Temporal lobe (tissue), 2 donors: ENCODE measurements around a stretch of chr5.

- RAMPAGE, long total RNA, result no peak
Measured at GRCh38 chr5:172757959-172759192, 12.6 kb downstream of the DUSP1 start.

GRCh38 chr5:172792647-172793255, 21.8 kb upstream of the DUSP1 start:
- RAMPAGE, long total RNA, result no peak

DNA sequence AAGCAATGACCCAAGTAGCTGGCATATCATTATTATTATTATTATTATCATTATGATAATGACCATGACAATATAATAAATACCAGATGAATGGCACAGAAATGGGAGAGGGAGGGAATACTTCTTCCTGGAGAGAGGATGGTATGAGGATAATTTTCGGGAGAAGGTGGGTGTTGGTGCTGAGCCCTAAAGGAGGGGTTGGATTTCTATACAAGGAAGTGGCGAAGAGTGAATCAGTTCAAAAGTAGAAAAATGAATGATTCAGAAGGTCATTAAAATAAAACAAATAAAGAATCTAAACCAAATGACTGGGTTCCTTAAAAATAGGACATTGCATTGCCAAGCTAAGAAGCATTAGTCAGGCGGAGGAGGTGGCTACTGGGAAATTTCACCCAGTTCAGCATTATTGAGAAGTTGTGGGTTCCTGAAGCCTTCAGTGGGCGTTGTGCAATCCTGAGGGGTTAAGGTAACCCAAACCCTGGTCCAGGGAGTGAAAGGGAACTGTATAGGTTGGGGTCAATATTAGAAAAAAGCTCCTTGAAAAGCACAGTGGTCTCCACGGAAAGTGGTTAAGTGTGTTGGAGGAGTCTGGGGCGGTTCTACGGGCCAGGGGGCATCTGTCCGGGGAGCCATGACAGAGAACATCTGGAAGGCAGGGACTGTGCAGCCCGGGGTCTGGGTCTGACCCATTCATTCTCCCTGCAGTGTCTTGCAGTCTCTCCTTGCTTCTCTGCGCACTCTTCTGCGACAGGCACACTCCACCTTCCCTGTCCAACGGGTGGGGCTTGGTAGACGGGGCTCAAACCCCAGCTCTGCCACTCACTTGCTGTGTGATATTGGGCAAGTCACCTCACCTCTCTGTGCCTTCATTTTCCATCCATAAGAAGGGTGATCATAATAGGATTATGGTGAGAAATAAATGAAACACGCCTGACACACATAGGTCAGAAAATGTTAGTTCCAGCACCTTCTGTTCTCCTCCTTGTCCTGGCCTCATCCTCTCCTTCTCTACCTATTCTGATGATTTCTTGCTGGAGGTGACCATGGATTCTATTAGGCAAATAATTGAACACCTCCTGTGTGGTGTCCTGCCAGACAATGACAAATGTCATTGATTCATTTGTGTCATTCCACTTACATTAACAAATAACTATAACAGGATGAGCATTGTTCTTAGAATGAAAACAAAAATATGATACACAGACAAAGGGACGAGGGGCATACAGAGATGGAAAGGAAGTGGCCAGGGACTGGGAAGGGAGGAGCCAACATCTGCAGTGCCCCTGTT, 27.7 kb upstream of the DUSP1 start:
- RAMPAGE, long total RNA, result no peak

- RAMPAGE, long total RNA, result no peak
Measured at GRCh38 chr5:172844945-172845748, 11.1 kb downstream of the ERGIC1 start.

GRCh38 chr5:172849212-172850295, 15.5 kb downstream of the ERGIC1 start:
- RAMPAGE, long total RNA, result no peak

- RAMPAGE, long total RNA, result no peak
Measured at GRCh38 chr5:172869224-172869786, 35.3 kb downstream of the ERGIC1 start.

DNA sequence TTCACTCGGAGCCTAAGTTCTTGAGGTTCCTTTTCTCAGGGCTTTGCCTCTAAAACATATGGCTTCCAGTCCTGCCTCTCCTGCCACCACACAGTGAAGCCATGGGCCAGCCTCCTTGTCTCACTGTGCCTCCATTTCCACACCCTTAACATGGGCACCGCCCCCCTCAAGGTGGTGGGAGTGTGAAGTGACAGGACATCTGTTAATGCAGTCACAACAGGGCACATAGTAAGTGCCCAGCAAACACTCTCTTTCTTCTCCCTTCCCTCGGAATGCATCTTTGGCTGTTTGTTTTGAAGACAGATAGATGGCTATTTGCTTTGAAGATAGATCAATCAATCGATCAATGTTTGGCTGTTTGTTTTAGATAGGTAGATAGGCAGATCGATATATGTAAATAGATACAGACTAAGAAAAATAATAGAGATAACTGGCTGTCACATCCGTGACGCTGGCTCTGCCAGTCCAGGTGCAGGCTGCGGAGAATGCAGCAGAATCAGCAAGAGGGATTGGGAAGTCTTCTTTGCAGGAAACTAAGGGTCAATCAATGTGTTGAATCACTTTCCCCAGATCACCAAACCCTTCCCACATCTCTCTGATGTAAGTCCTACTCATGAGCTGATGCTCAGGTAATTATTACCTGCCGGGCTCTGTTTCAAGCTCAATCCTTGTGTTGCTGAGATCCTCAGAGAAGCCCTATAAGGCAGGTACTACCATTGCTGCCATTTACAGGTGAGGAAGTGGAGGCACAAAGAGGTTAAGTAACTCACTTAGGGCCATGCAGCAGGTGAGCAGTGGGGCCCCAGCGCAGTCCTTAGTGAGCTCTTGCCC, 60.8 kb downstream of the ERGIC1 start:
- RAMPAGE, long total RNA, result no peak

GRCh38 chr5:173014761-173015096, 31.2 kb downstream of the ATP6V0E1 start:
- RAMPAGE, long total RNA, result no peak

- RAMPAGE, long total RNA, result start-site peak on the plus strand at chr5:173057284-173057673, 18 and 7 reads in 2 replicates
Measured at GRCh38 chr5:173057241-173057939, 1.2 kb downstream of the CREBRF start.

DNA sequence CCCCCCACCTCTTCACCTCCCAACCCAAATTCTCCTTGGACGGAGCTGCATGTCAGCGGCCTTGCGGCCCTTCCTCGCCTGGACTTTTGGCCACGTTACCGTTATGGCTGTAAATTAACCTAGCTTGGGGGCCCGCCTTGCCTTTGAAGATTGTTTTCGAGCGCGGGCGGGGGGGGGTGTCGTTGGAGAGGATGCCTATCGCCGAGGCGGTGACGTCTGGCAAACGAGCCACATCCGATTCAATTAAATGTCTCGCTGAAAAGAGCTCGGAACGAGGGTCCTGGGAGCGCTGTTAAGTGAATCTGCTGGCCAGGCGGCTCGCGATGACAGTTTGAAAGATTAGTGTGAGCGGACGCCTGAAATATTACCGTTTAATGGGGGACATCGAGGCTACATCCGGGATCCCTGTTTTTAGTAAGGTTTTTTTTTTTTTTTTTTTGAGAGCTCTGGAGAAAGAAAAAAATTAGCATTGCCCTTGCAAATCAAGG, 2.2 kb upstream of the NKX2-5 start:
- RAMPAGE, long total RNA, result no peak

GRCh38 chr5:173333936-173334565, 5.8 kb upstream of the STC2 start:
- RAMPAGE, long total RNA, result no peak

GRCh38 chr5:173412248-173412867, 84.1 kb upstream of the STC2 start:
- RAMPAGE, long total RNA, result no peak

DNA sequence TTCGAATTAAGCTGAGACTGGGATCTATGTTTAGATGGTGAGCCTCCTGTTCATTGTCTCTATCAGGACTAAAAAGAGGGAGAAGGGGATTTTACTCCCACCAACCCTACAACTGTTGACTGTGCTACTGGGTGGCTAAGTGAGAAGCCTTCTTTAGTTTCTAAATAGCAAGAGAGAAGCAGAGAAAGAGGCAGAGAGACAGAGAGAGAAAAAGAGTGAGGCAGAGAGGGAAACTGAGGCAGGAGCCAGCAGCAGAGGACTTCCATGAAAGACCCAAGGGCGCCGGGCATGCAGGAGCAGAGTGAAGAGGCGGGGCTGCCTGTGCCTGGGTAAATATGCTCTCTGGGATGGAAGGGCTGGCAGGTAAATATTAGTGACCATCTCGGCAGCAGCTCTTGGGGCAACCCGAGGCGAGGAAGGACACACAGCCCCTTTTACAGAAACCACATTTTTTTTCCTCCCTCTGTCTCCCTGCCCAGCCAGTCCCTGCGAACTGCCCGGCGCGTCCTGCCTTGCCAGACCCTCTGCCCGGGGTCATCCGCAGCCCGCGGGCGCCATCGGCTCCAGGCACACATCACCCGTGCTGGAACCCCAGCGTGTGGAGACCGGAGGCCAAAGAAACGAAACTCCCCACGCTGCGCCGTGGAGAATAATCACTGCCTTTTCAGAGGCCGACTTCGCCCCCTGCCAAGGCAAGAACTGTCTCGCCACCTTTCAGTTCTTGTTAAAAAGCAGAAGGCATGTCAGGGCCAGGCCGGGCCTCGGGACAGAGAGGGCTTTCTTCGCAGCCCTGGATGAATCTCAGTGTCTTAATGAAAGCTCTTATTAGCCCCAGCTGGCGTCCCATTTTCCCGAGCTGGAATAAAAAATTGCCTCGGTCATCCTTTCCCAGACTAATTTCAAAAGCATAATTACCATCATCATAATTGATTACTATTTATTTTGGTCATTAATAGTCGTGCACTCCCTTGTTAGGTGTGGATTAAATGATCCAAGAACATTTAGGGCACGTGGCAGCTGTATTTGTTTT, 61.3 kb downstream of the BOD1 start:
- RAMPAGE, long total RNA, result no peak

GRCh38 chr5:173615696-173616559, 522 bp downstream of the BOD1 start:
- RAMPAGE, long total RNA, result no peak

- RAMPAGE, long total RNA, result no peak
Measured at GRCh38 chr5:173623377-173623862, 7.0 kb upstream of the BOD1 start.

DNA sequence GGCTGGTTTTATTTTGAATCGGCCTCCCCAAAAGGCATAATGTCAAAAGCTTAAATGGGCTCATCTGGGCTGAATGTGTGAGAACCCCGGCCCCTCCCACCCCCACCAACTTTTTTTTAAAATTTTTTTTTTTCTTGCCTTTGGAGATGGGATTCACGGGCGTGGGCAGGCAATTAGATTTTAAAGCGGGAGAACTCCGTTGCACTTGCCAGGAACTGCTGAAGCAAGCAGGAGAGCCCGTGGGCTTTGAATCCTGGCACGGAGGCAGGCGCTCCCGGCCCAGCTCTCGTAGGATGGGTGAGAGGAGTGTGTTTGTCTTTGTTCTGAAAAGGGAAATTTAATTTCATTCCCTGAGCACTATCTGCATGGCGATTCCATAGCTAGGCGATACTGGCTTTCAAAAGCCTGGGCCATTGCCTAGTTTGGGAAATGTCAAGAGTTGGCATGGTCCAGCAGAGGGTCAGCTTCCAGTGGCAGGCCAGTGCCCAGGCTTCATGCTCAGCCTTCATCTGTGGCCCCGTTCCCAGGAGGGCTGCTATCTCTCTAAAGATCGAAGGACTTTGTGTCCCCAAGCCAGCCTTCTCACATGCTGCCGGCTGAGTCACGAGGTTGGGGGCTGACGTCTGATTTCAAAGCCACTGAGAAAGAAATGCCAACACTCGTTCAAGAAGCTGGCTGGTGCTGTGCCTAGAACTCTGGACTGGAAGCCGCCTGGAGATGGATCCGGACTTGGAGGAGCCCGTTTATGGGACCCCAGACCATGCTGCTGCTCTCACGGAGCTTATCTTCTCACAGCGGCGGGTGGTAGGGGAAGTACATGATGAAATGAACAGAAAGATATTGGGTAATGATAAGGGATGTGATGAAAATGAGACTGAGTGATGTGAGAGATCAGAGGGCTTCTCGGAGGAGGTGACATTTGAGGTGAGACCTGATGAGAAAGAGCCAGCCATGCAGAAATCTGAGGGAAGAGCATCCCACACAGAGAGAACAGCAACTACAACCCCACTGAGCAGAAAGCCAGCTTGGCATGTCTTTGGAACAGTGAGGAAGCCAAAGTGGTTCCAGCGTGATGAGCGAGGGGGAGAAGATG, 54.6 kb upstream of the BOD1 start:
- RAMPAGE, long total RNA, result no peak

DNA sequence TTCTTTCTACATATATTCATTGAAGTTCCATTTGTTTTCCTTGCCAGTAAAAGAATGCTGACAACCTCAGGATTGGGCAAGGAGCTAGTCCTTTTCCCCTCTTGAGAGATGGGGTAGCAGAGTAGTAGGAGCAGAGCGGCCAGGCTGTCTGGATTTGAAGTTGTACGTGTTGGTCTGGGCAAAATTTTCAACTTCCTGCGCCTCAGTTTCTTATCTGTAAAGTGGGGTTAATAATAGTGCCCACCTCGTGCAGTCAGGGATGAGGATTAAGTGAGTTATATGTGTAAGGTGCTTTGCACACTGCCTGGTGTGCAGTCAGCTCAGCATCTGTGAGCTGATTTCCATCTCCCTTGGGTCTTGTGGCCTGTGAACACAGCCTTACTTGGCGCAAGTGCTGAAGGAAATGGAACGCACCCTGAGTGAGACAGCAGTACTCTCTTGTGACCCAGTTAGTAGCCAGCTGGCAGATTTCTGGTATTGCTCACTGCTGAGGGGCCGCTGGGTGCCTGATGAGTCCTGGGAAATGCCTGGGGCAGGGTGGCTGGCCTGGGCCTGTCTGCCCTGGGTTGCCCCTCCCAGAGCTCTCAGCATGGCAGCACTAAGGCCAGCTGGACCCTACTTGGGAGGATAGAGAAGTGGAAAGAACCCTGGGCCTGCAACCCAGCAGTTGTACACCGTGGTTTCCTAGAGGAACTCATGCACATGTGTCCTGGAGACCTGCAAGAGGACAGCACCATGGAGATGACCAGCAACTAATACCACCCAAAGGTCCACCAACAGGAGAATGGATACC, 90.9 kb upstream of the BOD1 start:
- RAMPAGE, long total RNA, result no peak

DNA sequence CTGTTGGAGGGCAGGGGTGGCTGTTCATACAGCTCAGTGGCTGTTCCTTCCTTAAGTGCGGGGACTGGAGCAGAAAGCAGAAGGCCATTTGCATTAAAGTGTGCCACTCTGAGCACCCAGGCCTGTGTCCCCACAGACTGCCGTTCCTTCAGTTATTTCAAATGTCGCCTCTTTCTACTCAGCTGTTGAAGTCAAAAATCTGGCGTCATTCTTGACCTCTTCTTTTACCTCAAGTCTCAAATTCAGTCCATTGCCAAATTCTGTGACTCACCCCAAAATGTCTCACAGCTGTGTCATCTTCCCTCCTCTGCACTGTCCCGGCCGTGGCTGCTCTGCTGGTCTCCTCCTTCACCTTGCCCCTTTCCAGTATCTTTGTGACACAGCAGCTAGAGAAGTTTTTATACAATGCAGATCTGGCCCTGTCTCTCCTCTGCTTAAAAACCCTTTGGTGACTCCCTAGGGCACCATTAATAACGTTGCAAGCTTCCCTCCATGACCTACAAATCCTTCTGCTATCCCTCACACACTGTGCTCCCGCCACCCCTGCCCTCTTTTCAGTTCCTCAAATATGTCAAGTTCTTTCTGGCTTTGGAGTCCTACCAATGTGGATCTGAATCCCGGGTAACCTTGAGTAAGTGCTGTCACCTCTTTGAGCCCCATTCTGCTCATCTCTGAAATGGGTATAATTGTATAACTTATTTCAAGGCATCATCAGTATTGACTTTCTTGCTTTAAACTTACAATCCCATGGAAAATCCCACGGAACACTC, 98.3 kb upstream of the BOD1 start:
- RAMPAGE, long total RNA, result no peak

- RAMPAGE, long total RNA, result no peak
Measured at GRCh38 chr5:173733826-173734558, 117.5 kb upstream of the BOD1 start.

DNA sequence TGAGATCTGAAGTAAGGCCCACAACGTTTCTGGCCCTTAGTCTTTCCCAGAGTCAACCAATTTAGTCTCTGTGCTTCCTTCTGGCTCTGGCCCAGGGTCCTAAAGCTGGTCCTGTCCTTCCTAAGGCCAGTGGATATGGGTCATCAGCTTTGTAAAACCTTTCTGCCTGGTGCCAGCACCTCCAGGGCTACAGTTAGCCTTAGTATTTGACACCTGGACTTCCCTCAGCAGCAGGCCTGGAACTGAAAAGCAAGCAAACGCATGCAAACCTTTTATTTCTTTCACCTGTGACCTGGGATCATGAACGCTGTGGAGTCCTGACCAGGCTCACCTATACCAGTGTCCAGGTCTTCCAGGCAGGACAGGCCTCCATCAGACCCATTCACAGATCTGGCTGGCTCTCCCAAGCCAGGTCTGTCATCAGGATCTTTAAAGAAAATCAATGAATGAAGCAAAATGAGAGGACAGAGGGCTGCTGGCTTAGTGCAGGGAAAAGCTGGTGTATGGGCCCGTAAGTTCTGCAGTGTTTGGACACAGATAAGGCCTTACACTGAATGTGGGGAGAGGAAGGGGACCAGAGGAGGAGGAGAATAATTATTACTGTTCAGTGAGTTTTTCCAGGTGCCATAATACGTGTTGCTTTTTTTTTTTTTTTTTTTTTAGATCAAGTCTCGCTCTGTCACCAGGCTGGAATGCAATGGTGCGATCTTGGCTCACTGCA, 96.3 kb upstream of the CPEB4 start:
- RAMPAGE, long total RNA, result no peak